Tibial nerve (tissue), 3 donors: ENCODE measurements around the genes ACP6, GJA8, NOTCH2NLB and H2BC18.

DNA sequence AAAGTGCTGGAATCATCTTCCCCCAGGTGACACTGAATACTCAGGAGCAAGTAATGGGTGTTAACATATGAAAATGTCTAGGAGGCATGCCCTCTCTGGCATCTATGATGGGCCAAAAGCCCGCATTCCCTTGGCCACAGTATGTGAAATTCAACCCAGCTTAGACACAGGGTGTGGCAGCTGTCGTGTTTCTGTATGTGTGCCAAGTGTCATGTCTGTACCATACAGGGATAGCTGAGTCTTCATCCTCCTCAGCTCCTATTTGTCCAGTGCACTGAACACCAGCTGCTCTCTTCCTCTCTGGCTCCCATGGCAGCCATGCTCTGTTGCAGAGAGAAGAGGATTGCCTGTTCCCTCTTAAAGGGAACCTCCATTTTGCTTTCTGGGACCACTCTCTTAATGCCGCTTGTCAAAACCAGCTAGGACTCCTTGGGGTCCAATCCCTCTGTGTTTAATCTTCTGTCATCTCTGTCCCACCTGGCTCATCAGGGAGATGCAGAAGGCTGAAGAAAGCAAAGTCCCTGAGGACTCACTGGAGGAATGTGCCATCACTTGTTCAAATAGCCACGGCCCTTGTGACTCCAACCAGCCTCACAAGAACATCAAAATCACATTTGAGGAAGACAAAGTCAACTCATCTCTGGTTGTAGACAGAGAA is 32.7 kb downstream of the NBPF12 start:
- PRO-cap: no peak
- RAMPAGE, long total RNA, 3 experiments: no peak in any of the 3 experiments

DNA sequence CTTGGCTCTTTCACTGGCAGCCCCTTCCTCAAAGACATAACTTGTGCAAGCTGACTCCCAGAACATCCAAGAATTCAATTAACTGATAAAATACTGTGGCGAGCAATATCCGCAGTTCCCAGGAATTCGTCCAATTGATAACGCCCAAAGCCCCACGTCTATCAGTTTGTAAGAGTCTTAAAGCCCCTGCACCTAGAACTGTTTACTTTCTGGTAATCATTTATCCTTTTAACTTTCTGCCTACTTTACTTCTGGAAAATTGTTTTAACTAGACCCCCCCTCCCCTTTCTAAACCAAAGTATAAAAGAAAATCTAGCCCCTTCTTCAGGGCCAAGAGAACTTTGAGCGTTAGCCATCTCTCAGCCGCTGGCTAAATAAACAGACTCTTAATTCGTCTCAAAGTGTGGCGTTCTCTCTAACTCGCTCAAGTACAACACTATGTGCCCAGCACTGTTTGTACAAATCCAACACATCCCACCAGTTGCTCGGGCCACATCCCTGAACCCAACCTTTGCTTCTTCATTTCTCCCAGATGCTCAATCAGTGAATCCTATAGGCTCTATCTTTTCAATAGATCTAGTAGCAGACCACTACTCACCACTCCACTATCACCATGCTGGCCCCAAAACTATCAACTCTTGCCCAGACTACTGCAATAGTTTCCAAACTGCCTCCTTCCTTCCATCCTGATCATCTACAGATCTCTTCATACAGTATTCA is 3.4 kb upstream of the CHD1L start:
- PRO-cap: no peak
- RAMPAGE, long total RNA, 3 experiments: no peak in any of the 3 experiments

DNA sequence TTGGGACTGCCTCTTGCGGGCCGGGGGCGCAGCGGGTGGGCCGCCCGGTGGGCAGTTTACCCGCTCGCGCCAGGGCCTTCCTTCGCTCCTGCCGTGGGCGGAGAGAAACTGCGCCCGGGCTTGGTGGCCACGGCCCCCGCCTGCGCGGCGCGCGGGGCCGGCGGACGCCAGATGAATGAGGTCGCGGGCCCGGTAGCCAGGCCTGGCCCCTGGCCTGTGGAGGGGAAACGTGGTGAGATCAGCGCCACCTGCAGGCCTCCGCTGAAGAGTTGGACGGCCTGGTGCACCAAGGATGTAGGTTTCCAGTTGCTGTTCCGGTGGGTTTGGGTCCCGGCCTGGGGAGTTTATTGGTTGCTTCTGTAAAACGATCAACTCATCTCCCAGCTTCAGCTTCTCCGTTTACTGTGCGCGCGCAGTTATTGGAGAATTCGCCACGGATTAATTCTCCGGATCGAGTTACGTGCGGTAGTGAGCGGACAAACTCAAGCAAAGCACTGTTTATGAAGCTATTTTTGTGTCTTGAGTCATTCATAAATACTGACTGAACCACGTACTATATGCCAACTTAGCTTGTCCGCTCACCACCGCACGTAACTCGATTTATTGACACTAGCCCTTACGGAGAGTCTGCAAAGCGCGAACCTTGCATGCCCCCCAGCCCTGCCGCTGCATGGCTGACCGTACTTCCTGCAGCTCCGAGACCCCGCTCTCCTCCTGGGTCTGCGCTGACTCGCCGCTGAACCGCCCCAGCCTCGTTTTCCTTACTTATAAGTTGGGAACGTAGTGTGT is 584 bp downstream of the CHD1L start:
- PRO-cap: bidirectional peak, plus-strand start at position 264 of the sequence, minus-strand start at position 177 of the sequence
- RAMPAGE, long total RNA, 3 experiments: no peak in any of the 3 experiments

GRCh38 chr1:147473308-147473507 is 68.1 kb upstream of the BCL9 start:
- PRO-cap: no peak
- RAMPAGE, long total RNA, 3 experiments: no peak in any of the 3 experiments

- PRO-cap: bidirectional peak, plus-strand start at chr1:147670702, minus-strand start at chr1:147670523
- RAMPAGE, long total RNA, 3 experiments: start-site peak on the minus strand in 2 of 3 experiments, at chr1:147670425-147670541 at its widest, 7 to 13 reads per replicate
Measured at GRCh38 chr1:147670344-147670813, at the start of gene ACP6. Gene ACP6, minus strand, starts transcription at chr1:147670524.

GRCh38 chr1:147670814-147671069 is 418 bp upstream of the ACP6 start:
- PRO-cap: no peak
- RAMPAGE, long total RNA, 3 experiments: no peak in any of the 3 experiments

- PRO-cap: no peak
- RAMPAGE, long total RNA, 3 experiments: no peak in any of the 3 experiments
Measured at GRCh38 chr1:147716775-147717463, 43.5 kb downstream of the GJA5 start.

GRCh38 chr1:147717649-147718289 is 42.6 kb downstream of the GJA5 start:
- PRO-cap: no peak
- RAMPAGE, long total RNA, 3 experiments: no peak in any of the 3 experiments

DNA sequence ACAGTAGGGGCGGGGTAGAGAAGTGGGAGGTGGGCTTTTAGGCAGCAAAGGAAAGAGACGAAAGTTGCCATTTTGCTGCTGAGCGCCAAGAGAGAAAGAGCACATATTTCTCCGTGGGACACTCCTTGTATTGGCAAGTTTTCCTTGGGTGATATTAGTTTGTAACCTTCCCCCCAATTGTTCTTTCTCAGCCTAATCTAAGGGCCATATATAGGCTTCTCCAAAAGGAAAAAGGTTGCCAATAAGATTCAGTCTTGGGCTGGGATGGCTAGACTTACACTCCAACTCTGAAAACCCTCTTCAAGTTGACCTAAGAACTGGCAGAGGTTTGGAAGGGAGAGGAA is at the start of gene GJA8:
GJA8 (plus strand) TSS at position 67 of the 344 bp plus-strand sequence.
- PRO-cap: no peak
- RAMPAGE, long total RNA, 3 experiments: no peak in any of the 3 experiments

DNA sequence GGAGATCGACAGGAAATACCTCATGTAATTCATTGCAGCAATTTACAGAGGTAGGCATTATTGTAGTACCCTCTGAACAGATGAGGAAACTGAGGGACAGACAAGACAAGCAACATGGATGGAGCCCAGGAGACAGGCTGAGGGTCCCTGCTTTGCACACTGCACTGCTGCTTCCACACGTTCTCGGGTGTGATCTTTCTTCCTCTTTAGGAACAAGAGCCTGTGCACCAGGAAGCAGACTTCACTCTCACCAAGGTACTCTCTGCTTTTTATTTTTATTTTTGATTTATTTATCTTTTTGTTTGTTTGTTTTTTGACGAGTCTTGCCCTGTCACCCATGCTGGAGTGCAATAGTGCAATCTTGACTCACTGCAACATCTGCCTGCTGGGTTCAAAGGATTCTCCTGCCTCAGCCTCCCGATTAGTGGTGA is 26.4 kb downstream of the NBPF11 start:
- PRO-cap: no peak
- RAMPAGE, long total RNA, 3 experiments: no peak in any of the 3 experiments

DNA sequence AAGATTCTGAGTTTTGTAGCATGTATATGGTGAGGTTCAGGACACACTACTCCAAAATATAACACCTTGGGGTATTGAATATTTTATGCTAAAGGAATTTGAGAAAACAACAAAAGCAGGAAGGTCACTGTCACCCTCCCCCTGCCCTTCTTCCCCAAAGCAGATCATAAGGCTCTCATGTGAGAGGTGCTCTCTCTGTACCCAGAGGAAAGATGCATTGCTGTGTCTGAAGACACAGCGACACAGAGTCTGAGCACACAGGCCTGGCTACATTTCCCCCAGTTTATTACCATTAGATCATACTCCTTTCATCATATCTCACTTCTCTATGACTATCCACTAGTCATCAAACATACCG is 127.2 kb downstream of the PPIAL4G start:
- PRO-cap: no peak
- RAMPAGE, long total RNA, 3 experiments: no peak in any of the 3 experiments

- PRO-cap: no peak
- RAMPAGE, long total RNA, 3 experiments: no peak in any of the 3 experiments
Measured at GRCh38 chr1:148361271-148362031, 121.7 kb downstream of the PPIAL4G start.

GRCh38 chr1:148679350-148680027 is at the start of gene NOTCH2NLB:
Gene NOTCH2NLB, minus strand, starts transcription at chr1:148679746.
- PRO-cap: no peak
- RAMPAGE, long total RNA, 3 experiments: start-site peak on the minus strand in 1 of 3 experiments, at chr1:148679742-148679768 at its widest, 79 reads per replicate

DNA sequence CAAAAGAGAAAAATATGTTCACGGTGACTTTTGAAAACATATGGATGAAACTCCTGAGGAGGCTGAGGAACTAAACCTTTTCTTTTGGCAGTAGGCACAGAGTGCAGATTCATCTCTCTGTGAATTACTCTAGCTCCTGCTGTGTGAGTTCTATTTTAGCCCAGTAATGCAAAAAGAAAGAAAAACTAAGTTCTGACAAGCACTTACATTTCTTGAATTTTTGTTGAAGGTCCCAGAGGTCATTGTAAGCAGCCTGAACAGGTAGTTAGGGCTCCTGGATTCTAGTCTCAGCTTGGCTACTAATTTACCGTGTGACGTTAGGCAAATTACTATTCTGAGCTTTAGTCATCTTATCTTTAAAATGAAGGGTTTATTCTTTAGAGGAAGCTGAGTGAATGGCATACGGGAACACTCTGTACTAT is 125.7 kb upstream of the NBPF9 start:
- PRO-cap: no peak
- RAMPAGE, long total RNA, 3 experiments: no peak in any of the 3 experiments

DNA sequence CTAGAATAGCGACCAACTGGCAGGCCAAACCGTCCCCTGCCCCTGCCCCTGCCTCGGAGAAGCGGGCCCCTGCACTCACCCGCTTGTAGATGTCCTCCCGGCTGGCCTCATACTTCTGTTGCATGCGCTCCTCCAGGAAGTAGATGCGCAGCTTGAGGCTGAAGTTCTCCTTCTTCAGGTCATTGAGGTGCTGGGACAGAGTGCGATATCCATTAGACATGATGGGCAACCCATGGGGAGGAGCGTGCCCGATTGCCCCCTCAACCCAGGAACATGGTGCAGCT is 136.9 kb upstream of the NBPF9 start:
- PRO-cap: no peak
- RAMPAGE, long total RNA, 3 experiments: no peak in any of the 3 experiments

DNA sequence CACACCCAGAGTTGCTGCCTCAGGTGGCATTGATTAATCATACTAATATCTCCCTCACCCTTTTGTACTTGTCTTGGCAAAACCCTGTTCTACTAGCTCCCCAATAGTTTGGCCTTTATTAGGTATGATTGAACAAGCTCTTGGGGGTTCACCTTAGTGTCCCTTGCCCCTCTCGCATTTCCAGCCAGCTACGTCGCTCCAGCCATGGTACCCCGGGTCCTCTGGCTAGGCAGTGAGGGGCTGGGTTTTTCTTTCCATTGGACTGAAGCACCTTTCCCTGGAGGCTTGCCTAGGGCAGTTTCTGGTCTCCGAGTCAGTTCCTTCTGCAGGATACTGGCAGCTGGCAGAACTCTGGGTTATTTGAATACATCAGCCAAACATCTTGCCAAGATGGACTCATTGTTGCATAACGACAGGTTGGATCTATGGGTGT is 8.1 kb downstream of the NOTCH2NLC start:
- PRO-cap: no peak
- RAMPAGE, long total RNA, 3 experiments: no peak in any of the 3 experiments

- PRO-cap: no peak
- RAMPAGE, long total RNA, 3 experiments: no peak in any of the 3 experiments
Measured at GRCh38 chr1:149746656-149747459, 35.6 kb upstream of the FCGR1A start.

- PRO-cap: bidirectional peak, plus-strand start at chr1:149812611, minus-strand start at chr1:149812261
- RAMPAGE, long total RNA, 3 experiments: no peak in any of the 3 experiments
Measured at GRCh38 chr1:149811943-149812873, at the start of gene H2BC18. Gene H2BC18, minus strand, starts transcription at chr1:149812370.

- PRO-cap: no peak
- RAMPAGE, long total RNA, 3 experiments: no peak in any of the 3 experiments
Measured at GRCh38 chr1:149884831-149885665, 1.4 kb downstream of the H2BC21 start.

DNA sequence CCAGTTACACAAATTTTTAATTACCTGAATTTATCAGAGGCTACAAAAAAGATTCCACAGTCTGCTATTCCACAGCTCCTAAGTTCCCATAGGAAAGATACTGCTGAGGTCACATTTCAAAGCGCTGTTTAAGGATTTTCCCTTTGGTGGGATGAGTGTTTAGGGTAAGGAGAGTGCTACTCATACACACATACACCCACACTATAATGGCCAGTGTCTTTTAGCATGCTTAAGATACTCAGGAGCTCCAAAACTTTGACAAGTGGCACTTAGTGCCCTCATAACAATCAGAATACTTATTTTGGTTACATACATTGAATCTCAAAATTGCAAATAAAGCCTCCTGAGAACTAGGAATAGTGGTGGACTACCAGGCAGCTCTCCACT is 2.8 kb downstream of the OTUD7B start:
- PRO-cap: unidirectional peak, plus-strand start at position 158 of the sequence
- RAMPAGE, long total RNA, 3 experiments: no peak in any of the 3 experiments